ENCODE results near the gene FANCF.

DNA sequence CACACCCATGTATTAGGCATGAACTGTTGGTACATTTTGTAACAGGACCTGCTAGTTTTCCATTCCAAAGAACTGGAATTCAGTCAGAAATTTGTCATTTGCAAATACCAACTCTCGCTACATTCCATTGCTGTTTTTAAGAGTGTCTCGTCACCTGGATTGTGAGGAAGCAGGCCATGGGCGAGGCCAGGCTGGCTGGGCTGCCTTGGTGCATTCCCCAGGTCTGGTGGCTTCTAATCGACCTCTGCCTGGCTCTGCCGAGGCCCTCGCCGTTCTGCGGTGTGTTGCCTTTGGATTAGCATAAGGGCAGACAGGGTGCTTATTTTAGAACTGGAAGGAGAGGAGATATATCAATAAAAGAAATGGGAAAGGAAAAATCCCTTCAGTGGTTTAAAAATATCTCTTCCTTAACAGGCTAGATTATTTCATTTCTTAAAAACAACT, 13.2 kb downstream of the NAV2 start:
- PRO-cap: no peak

GRCh38 chr11:19919172-19919659, 206.6 kb downstream of the NAV2 start:
- PRO-cap: no peak

DNA sequence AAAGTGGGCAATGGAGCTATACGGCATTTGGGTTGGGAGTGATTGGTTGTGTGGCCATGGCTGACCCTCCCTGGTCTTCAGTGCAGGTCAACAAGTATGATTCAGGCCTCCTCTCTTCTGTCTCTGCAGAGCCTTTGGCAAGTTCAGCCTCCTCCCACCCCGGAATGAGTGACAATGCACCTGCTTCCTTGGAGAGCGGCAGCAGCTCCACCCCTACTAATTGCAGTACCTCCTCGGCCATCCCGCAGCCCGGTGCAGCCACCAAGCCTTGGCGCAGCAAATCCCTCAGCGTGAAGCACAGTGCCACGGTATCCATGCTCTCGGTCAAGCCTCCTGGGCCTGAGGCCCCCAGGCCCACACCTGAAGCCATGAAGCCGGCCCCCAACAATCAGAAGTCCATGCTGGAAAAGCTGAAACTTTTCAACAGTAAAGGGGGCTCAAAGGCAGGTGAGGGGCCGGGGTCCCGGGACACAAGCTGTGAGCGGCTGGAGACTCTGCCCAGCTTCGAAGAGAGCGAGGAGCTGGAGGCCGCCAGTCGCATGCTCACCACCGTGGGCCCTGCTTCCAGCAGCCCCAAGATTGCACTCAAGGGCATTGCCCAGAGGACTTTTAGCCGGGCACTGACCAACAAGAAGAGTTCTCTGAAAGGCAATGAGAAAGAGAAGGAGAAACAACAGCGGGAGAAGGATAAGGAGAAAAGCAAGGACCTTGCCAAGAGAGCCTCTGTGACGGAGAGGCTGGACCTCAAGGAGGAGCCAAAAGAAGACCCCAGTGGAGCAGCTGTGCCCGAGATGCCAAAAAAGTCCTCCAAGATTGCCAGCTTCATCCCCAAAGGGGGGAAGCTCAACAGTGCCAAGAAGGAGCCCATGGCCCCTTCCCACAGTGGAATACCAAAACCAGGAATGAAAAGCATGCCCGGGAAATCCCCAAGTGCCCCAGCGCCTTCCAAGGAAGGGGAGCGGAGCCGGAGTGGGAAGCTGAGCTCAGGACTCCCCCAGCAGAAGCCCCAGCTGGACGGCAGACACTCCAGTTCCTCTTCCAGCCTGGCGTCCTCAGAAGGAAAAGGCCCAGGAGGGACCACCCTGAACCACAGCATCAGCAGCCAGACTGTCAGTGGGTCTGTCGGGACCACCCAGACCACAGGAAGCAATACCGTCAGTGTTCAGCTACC, 220.8 kb downstream of the NAV2 start:
- PRO-cap: no peak

GRCh38 chr11:19953113-19953809, 207.0 kb downstream of the DBX1 start:
- PRO-cap: no peak

GRCh38 chr11:19976451-19977018, 183.7 kb downstream of the DBX1 start:
- PRO-cap: no peak

DNA sequence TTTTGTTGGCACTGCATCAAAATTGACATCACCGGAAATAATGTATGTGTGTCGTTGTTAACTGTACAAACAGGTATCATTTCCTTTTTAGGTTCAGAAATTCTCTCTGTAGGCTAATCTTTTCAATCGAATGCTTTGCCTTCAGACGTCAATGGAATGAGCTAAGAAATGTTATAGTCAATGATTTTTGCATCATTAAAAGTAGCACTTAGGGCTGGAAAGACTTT, 137.9 kb downstream of the DBX1 start:
- PRO-cap: no peak

GRCh38 chr11:20043872-20044478, 116.3 kb downstream of the DBX1 start:
- PRO-cap: no peak

DNA sequence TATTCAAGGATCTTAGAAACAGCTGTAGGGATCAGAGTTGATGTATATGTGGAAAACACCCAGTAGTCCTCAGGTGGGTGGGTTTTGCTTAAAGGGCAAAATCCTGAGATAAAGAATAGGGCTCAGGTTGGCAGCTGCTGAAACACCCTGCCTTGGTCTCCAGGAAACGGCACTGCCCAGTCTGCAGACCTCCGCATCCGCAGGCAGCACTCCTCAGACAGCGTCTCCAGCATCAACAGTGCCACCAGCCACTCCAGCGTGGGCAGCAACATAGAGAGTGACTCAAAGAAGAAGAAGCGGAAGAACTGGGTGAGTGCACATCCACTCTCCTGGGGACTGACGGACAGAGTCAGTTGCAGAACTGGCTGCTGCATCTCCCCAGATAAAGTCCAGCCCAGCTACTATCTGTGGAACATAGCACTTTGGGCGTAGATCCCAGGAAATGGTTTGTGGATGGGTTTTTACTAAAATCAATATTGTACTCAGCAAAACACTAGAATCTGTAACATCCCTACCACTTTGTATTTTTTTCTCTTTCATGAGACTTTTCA, 80.3 kb downstream of the DBX1 start:
- PRO-cap: no peak

DNA sequence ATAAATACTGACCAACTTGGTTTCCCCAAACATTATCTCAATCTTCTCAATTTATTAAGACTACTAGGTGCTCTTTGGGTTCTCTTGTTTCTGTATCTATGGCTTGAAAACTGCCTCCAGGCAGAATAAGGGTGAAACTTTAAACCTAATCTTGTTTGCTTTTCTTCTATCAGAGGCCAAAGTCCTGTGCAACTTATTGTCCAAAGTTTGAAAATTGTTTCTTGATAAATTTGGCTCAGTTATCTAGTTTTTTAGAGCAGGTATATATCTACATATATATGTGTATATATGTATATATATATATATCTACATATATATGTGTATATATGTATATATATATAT, 110.1 kb upstream of the ANO5 start:
- PRO-cap: no peak

DNA sequence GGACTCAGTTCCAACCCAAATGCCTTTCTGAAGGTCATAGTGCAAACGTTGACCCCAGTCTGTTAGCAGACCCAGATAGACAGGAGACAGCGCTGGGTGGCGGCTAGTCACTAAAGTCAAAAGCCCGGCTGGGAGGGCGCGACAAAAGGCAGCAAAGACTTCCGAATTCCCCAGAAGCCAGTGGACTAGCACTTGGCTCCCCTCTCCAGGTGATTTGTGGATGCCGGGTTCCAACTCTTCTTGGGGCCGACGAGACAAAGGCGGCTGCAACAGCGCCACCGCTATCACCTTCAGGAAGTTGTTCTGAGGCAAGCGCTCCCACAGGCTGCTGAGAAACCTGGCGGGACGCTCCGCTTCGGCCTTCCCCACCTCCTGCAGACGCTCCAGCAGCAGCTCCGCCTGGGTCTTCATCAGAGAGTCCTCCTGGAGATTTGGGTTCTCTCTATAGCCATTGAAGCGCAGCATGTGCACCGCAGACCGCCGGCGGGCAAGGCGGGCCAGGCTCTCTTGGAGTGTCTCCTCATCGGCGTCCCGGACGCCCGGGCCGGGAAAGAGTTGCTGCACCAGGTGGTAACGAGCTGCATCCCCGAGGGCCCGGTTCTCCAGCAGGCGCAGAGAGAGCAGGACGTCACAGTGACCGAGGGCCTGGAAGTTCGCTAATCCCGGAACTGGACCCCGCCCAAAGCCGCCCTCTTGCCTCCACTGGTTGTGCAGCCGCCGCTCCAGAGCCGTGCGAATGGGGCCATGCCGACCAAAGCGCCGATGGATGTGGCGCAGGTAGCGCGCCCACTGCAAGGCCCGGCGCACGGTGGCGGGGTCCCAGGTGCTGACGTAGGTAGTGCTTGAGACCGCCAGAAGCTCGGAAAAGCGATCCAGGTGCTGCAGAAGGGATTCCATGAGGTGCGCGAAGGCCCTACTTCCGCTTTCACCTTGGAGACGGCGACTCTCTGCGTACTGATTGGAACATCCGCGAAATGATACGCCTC, at the start of gene FANCF:
Gene FANCF (minus strand): TSS at position 910 of the 986 bp plus-strand sequence.
- PRO-cap: bidirectional peak, plus-strand start at position 296 of the sequence, minus-strand start at position 242 of the sequence; bidirectional peak, plus-strand start at position 682 of the sequence, minus-strand start at position 632 of the sequence; bidirectional peak, plus-strand start outside the sequence, minus-strand start at position 910 of the sequence

DNA sequence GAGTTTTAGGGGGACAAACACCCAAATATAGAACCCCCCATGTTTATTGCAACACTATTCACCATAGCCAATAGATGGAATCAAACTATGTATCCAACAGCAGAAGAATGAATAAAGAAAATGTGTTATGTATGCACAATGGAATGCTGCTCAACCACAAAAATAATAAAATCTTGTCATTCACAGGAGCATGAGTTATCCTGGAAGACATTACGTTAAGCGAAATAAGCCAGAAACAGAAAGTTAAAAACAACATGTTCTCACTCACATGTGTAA, 908.2 kb upstream of the ANO3 start:
- PRO-cap: no peak

GRCh38 chr11:25924512-25924782, 407.5 kb upstream of the ANO3 start:
- PRO-cap: no peak

- PRO-cap: no peak
Observed at GRCh38 chr11:26597125-26597428, 25.0 kb upstream of the MUC15 start.

DNA sequence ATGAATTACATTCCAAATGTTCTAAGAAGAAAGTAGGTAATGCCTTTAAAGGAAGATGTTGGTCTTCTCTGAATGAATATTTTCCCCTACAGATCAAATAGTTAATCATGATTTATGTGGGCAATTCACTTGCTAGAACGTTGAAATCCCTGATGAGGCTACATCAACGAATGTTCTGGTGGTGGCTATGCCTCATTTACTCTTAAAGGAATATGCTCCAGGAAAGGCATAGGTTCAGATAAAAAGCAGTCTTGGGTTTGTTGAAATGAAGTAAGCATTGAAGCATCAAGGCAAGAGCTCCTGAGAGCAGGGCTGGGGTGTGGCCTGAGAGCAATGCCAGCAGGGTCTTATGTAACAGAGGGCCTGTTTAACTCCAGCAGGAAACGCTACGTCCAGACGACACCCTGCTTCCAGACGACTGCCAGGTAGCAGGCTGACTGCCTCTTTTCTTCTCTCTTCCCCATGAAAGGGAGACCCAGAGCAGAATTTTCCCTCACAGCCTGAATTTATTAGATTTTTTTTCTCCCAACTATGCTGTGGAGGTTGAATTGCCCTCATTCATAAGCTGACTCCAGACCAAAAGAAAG, 127.1 kb upstream of the SLC5A12 start:
- PRO-cap: no peak

GRCh38 chr11:26947370-26948126, 46.4 kb upstream of the FIBIN start:
- PRO-cap: no peak

GRCh38 chr11:27408338-27408793, 45.4 kb upstream of the CCDC34 start:
- PRO-cap: no peak

- PRO-cap: no peak
Observed at GRCh38 chr11:27471149-27471765, 1.3 kb downstream of the LGR4 start.

GRCh38 chr11:27673864-27674368, 26.3 kb downstream of the BDNF start:
- PRO-cap: no peak

DNA sequence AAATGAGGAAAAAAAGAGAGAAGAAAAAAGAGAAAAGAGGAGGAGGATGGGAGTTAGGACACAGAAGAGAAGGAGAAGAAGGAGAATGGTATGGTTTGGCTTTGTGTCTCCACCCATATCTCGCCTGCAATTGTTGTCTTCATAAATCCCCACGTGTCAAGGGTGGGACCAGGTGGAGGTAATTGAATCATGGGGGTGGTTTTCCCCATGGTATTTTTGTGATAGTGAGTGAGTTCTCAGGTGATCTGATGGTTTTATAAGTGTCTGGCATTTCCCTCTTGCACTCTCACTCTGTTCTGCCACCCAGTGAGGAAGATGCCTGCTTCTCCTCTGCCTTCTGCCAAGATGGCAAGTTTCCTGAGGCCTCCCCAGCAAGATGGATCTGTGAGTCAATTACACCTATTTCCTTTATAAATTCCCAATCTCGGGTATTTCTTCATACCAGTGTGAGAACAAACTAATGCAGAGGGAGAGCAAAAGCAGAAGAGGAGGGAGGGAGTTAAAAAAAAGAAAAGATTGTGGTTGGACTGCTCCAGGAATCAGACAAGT, 856.9 kb downstream of the KCNA4 start:
- PRO-cap: no peak

- PRO-cap: no peak
Observed at GRCh38 chr11:29264293-29264836, 752.5 kb downstream of the KCNA4 start.

All from vermiform appendix (tissue), 1 donor.